HEK293 (cell line): ENCODE measurements around the gene TRIM41.

GRCh38 chr5:180080589-180081372 lies 9.2 kb upstream of the RNF130 start:
- PRO-cap = no peak
- RRBS, 2 experiments = no CpG with 5 or more reads among the region's 22 CpGs

DNA sequence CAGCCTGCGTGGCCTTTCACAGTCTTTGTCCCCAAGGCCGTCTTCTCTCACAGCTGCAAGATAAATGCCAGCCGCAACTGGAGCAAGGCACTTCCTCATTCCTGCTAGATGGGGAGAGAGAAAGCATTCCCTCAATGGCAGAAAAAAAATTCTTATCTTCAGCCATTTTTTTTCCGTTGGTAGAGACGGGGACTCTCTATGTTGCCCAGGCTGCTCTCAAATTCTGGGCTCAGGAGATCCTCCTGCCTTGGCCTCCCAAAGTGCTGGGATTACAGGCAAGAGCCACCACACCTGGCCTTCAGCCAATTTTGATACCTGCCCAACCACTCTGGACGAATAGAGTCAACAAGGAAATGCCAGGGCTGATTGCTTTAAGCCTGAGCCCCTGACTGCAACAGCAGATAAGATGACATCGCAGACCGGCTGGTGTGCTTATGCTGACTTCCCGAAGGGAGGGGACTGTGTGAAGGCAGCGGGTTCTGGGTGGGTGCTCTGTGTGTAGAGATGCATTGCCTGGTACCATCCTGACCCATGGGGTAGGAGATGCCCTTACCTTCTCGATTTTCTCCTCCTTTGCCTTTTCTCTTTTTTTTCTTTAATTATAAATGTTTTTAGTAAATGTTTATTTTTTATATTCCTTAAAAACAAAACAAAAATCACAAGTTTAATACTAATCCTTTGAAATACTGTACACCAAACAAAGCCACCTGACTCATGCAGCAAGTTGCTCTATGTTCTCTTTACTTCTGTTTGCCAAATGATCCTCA lies 13.6 kb upstream of the RNF130 start:
- PRO-cap = no peak
- RRBS, 2 experiments = no CpG with 5 or more reads among the region's 11 CpGs

GRCh38 chr5:180208633-180208981 lies 404 bp downstream of the RASGEF1C start:
- PRO-cap = bidirectional peak, plus-strand start at chr5:180208915, minus-strand start at chr5:180208886
- RRBS, 2 experiments = 1 to 2% methylated on average over 24 to 26 of the region's 41 CpGs

- PRO-cap = no peak
- RRBS, 2 experiments = no CpG with 5 or more reads among the region's 5 CpGs
Measured at GRCh38 chr5:180262889-180263557, 28.9 kb downstream of the MAPK9 start.

GRCh38 chr5:180300974-180301749 lies 9.3 kb upstream of the MAPK9 start:
- PRO-cap = no peak
- RRBS, 2 experiments = no CpG with 5 or more reads among the region's 9 CpGs

DNA sequence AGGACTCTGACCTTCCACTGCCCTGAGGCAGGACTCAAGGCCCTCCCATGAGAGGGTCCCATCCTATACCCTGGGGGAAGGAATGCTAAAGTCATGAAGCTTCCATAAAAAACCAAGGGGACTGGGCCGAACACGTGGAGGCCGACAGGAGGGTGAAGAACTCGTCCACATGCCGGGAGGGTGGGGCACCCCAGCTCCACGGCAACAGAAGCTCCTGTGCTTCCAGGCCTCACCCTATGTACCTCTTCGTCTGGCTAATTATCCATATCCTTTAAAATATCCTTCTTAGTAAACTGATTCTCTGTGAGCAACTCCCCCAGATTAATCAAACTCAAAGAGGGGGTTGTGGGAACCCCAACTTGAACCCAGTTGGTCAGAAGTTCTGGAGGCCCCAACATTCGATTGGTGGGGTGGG lies 19.2 kb downstream of the MGAT1 start:
- PRO-cap = no peak
- RRBS, 2 experiments = no CpG with 5 or more reads among the region's 8 CpGs

GRCh38 chr5:180786580-180787055 lies 16.0 kb downstream of the MGAT1 start:
- PRO-cap = no peak
- RRBS, 2 experiments = no CpG with 5 or more reads among the region's 12 CpGs

DNA sequence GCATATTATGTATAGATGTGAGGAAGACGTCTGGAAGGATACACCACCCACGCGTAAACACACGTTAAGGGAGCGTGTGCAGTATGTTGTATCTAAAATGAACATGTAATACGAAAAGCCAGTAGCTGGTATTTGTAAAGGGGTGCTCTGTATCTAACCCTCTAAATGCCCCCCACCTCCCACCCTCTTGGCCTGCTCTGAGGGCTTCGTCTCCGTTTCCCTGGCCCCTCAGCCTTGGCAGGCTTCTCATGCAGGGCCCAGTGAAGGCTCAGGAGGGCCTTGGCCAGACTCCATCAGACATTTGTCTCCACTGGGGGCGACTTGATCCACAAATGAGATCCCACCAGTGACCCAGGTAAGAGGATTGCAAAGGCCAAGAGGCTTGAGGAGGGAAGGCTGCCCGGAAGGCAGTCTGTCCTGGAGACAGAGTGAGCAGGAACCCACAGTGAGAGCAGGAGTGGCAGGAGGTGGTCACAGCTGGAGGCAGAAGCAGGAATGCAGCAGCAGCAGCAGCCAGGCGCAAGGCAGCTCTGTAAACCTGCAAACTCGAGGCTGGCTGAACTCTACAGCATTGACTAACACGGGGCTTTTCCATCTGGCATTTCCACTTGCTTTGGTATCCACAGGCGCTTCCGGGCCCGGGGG lies 15.0 kb downstream of the MGAT1 start:
- PRO-cap = no peak
- RRBS, 2 experiments = no CpG with 5 or more reads among the region's 16 CpGs

- PRO-cap = no peak
- RRBS, 2 experiments = no CpG with 5 or more reads among the region's 20 CpGs
Measured at GRCh38 chr5:180791178-180791861, 11.3 kb downstream of the MGAT1 start.

GRCh38 chr5:180821718-180822105 lies 19.1 kb upstream of the MGAT1 start:
- PRO-cap = no peak
- RRBS, 2 experiments = no CpG with 5 or more reads among the region's 5 CpGs

DNA sequence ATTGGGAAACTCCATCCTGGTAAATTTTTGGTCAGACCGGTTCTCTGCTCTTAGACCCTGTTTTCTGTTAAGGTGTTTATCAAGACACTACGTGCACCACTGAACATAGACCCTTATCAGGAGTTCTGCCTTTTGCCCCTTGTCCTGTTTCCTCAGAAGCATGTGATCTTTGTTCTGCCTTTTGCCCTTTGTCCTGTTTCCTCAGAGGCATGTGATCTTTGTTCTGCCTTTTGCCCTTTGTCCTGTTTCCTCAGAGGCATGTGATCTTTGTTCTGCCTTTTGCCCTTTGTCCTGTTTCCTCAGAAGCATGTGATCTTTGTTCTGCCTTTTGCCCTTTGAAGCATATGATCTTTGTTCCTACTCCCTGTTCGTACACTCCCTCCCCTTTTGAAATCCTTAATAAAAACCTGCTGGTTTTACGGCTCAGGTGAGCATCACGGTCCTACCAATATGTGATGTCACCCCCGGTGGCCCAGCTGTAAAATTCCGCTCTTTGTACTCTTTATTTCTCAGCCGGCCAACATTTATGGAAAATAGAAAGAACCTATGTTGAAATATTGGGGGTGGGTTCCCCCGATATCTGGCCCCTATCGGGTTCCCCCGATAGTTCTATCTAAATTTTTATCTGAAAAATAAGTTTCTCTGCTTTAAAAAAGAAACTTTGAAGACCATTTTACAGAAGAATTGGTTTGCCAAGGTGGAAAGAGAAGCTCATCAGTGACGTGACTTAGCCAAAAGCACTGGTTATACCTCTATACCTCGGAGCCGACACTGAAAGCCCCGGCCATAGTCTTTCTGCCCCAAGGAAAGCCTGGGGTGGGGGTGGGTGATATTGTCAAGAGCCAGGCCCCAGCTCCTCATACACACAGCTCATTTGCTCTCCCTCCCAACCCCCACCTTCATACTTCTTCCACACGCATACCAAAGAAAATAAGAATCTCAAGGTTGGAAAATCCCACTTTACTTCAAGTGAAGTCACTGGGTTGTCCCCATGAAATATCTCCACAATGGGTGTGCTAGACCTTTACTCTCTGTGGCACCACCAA lies 26.7 kb upstream of the MGAT1 start:
- PRO-cap = no peak
- RRBS, 2 experiments = no CpG with 5 or more reads among the region's 16 CpGs

- PRO-cap = no peak
- RRBS, 2 experiments = no CpG with 5 or more reads among the region's 5 CpGs
Measured at GRCh38 chr5:180908438-180908676, 9.4 kb downstream of the BTNL8 start.

GRCh38 chr5:181066278-181066559 lies 26.2 kb downstream of the BTNL9 start:
- PRO-cap = no peak
- RRBS, 2 experiments = no CpG with 5 or more reads among the region's 7 CpGs

DNA sequence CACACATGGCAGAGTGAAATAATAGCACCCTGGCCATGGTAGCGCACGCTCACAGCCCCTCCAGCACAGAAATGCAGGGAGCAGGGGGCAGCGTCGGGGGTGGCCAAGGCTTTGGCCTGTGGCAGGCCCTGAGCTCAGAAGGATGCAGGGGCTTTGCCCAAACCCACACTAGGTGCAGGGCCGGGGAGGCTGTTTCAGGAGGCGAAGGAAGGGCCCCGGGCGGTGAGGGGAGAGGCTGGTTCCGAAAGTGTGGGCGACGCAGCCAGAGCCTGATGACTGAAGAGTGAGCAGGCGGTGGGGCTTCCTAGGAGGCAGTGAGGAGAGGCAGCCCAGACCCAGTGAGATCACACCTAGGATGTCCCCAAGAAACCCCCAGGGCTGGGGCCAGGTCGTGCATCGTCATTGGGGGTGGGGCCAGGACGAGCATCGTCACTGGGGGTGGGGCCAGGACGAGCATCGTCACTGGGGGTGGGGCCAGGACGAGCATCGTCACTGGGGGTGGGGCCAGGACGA lies 13.0 kb downstream of the OR2V2 start:
- PRO-cap = unidirectional peak, plus-strand start at position 200 of the sequence; unidirectional peak, minus-strand start at position 278 of the sequence; unidirectional peak, minus-strand start at position 340 of the sequence
- RRBS, 2 experiments = no CpG with 5 or more reads among the region's 21 CpGs

DNA sequence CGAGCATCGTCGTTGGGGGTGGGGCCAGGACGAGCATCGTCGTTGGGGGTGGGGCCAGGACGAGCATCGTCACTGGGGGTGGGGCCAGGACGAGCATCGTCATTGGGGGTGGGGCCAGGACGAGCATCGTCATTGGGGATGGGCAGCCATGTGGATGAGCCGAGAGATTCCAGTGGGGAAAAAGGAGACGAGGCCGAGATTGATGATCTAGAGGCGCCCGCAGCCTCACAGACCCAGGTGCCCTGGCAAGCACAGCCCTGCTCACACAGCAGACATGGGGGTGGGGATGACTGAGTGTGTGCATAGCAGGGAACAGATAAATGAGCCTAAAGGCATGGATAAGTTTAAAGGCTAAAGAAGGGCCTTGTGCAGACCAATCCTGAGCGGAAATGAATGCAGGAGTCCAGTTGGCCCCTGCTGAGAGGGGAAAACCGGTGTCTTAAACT lies 13.7 kb downstream of the OR2V2 start:
- PRO-cap = unidirectional peak, plus-strand start at position 129 of the sequence
- RRBS, 2 experiments = no CpG with 5 or more reads among the region's 19 CpGs

GRCh38 chr5:181222965-181223416 lies at the start of gene TRIM41:
Gene TRIM41 (plus strand): TSS chr5:181223281.
- PRO-cap = bidirectional peak, plus-strand start at chr5:181223315, minus-strand start at chr5:181222749
- RRBS, 2 experiments = 1 to 2% methylated on average over 16 of the region's 37 CpGs

DNA sequence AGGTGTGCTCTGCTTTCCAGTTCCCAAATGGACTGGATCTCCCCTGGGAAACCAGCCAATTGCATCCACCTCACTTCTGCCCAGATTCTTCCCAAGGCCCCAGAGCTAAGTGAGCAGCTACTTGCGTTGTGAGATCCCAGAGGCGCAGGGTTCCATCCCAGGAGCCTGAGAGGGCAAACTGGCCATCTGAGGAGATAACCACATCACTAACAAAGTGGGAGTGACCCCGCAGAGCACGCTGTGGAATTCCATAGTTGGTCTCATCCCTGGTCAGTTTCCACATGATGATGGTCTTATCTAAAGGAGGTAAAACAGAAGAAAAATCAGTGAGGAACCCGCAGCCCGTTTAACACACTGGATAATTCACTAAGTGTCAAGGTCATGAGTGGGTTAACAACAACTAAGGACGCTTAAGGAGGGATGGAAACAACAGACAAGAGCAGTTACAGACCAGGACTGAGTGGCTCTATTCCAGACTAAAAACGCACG lies 1.6 kb downstream of the RACK1 start:
- PRO-cap = bidirectional peak, plus-strand start at position 102 of the sequence, minus-strand start outside the sequence
- RRBS, 2 experiments = no CpG with 5 or more reads among the region's 9 CpGs